SK-N-SH (cell line): Measurements from ENCODE around the genes CUX2, ATXN2 and OAS2.

DNA sequence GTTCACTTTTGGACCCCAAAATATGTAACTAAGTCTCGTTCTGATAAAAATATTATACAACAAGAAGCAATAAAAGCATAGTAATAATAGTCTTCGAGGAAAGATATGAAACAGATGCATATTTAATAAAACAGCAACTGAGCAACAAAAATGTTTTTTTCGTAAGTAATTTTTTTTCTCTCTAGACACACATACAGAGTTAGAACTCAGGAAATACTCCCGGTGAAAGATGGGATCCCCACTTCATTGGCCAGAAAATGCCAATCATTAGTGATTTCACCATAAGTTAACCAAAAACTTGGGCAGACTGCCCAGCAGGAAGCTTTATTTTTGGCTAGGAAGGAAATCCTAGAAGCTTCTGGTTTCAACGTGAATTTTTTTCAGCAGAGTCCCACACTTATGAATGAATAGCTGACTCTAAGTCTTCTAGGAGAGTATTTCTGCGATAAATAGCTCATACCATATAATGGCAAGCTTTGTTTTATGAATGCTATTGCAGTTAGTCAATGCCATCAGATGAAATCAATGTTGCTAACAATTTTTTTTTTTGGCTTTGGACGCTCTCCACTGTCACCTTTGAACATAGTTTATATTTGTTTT is 9.7 kb downstream of the PPP1CC start:
- RRBS, result no CpG with 5 or more reads among the region's 7 CpGs
CAGE:
- cytosol, long polyA plus RNA, result no peak
- long polyA plus RNA, result no peak
- nucleus, long polyA plus RNA, result no peak

- RRBS, result no CpG with 5 or more reads among the region's 32 CpGs
CAGE:
- cytosol, long polyA plus RNA, result no peak
- long polyA plus RNA, result no peak
- nucleus, long polyA plus RNA, result no peak
Observed at GRCh38 chr12:110743436-110744547, 1.1 kb upstream of the PPP1CC start.

- RRBS, result no CpG with 5 or more reads among the region's 4 CpGs
CAGE:
- cytosol, long polyA plus RNA, result no peak
- long polyA plus RNA, result no peak
- nucleus, long polyA plus RNA, result no peak
Observed at GRCh38 chr12:110896535-110896986, 23.8 kb downstream of the MYL2 start.

- RRBS, result 2% methylated on average over 15 of the region's 65 CpGs
CAGE:
- cytosol, long polyA plus RNA, result no peak
- long polyA plus RNA, result no peak
- nucleus, long polyA plus RNA, result no peak
Observed at GRCh38 chr12:111034040-111034578, at the start of gene CUX2. CUX2 (plus strand) TSS chr12:111034165.

- RRBS, result no CpG with 5 or more reads among the region's 16 CpGs
CAGE:
- cytosol, long polyA plus RNA, result no peak
- long polyA plus RNA, result no peak
- nucleus, long polyA plus RNA, result no peak
Observed at GRCh38 chr12:111439749-111440957, 34.4 kb downstream of the SH2B3 start.

DNA sequence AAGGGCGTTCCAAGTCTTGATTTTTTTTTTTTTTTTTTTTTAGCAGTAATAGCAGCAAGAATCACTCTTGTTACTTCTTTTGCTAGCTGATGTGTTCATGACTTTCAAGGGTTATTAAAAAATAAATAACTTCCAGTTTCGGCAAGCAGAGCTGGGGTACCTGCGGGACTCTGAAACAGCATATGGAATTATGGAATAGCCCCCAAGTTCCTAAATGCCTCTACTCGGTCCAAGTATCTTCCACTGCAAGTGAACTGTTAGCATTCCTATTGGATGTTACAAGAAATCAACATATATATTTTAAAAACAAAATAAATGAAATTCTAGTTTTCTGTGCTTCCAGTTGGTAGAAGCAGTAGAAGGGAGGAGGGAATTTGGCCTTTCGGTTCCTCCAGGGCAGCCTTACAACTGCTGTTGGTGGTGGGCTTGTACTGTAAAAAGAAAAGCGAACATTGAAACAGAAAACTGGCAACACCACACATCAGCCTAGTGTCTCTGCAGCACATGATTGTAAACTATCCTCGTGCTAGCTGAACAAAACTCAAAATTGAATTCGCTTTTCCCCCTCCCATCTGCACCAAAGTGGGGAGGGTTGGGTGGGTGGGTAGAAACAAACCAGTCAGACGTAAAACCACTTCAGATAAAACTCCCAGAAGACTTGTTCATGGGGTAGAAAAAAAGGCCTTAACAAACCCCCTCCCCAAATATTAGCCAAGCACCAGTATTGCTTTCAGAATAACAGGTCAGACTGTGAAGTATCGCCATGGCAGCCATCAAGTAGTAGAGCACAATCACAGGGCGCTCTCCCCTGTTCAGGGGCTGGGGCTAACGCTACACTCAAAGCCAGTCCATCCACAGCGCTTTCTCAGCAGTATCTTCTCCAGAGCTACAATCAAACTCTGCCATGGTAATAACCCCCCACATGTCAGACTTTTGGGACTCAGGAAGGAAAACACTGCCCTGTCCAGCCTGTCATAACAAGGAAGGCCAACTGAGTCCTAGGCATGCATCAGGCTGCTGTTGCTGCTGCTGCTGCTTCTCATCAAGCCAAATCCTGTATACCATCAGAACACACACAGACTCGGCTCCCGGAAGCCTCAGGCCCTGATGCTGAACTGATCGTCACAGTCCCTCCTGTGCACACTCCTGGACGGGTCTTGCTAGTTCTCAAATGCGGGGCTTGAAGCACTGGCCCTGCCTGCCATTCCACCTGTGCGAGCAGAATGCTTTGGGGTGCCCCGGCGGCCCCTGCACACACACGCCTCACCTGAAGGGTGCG is 47.1 kb downstream of the SH2B3 start:
- RRBS, result no CpG with 5 or more reads among the region's 23 CpGs
CAGE:
- cytosol, long polyA plus RNA, result no peak
- long polyA plus RNA, result no peak
- nucleus, long polyA plus RNA, result no peak

- RRBS, result no CpG with 5 or more reads among the region's 7 CpGs
CAGE:
- cytosol, long polyA plus RNA, result no peak
- long polyA plus RNA, result no peak
- nucleus, long polyA plus RNA, result no peak
Observed at GRCh38 chr12:111512923-111513965, 85.9 kb downstream of the ATXN2 start.

DNA sequence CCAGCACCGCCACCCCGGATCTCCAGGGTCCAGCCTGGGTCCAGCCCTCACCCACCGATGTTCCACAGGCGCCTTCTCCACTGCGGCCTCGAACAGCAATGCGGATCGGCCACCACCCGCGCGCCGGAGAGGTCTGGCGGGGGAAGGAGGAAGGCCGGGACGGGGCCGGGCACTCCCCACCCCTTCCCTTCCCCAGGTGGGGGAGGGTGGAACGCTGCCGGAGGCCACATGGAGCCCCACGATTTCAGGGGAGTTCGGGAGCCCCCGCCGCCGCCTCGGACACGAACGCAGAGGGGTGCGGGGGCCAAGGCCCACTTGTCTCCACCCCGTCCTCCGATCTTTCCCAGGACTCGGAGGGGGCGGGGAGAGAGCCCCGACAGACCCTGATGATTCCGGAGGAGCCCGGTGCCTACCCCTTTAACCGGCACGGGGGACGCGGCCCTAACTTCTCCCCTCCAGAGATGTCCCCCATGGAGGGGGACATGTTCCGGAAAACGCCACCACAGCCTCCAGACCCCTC is 1.2 kb downstream of the ATXN2 start:
- RRBS, result 1% methylated on average over 16 of the region's 40 CpGs
CAGE:
- cytosol, long polyA plus RNA, result no peak
- long polyA plus RNA, result no peak
- nucleus, long polyA plus RNA, result no peak

DNA sequence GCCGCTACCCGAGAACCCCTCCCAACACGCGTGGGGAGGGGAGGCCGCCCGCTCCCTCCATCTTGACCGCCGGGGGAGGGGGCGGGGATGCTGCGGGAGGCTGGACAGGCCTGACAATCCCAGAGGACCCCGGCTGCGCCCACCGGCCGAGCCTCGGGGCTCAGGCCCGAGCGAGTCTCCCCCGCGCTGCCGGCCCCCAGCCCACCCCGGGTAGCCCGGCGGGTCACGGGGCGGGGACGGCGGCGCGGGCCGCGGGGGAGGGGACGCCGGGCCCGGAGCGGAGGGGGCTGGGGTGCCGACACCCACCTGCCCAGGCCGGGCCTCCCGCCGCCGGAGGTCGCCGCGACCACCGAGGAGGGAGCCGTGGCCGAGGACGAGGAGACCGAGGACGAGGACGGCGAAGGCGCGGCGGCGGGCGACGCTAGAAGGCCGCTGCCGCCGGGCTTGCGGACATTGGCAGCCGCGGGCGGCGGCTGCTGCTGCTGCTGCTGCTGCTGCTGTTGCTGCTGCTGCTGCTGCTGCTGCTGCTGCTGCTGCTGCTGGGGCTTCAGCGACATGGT is 557 bp downstream of the ATXN2 start:
- RRBS, result 2% methylated on average over 47 of the region's 66 CpGs
CAGE:
- cytosol, long polyA plus RNA, result no peak
- long polyA plus RNA, result no peak
- nucleus, long polyA plus RNA, result no peak

- RRBS, result 1% methylated on average over 70 of the region's 112 CpGs
CAGE:
- cytosol, long polyA plus RNA, result no peak
- long polyA plus RNA, result no peak
- nucleus, long polyA plus RNA, result no peak
Observed at GRCh38 chr12:111599038-111599929, at the start of gene ATXN2. ATXN2 (minus strand) TSS chr12:111599315.

DNA sequence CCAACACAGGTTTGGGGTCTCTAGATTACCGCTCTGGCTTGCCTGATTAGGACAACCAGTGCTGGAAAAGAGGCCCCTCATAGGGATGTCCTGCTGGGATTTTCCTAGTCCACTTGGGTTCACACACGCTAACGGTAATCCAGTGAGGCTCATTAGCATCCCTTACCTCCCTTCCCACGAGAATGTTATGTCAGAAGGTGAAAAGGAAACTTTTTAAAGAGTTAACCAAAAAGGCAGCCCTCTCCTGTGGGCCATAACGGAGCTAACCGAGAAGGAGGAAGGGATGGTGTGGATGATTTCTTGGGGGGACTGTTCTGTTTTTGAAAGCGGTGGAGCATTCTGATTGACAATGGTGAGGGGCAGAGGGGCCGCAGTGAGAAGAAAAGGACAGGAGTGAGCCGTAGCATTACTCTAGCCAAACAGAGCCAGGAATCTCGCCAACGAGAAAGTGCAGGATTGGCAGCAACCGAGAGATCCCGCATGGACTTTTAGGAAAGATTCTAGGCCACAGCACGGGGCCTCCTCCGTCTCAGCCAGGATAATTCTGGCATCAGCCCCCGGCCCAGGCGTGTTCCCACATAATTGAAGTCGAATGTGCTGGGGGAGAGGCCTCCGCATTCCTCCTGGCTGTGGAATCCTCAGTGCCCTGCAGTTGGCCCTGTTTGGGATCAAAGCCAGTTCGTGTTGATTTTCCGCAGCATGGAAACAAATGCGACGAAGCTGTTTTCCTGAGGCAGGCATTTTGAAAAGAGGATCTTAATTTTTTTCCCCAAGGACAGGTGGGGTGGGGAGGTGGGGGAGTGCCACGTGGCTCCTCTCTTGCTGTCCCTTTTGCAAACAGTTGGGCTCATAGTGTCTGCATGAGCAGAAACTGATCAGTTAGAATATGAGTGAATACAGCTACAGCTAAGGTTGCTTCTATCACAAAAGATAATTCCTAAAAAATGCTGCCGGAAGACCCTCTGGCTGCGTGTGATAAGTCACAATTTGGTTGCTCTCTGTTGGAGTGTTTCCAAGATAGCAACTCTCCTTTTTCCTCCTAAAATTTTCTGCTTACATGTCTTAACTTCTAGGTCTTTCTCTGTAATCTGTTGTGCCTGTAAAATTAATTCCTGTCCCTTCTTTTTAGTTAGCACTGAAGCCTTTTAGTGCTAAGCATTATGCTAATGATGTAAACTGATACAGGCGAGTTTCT is 37.1 kb upstream of the ATXN2 start:
- RRBS, result no CpG with 5 or more reads among the region's 27 CpGs
CAGE:
- cytosol, long polyA plus RNA, result no peak
- long polyA plus RNA, result no peak
- nucleus, long polyA plus RNA, result no peak

DNA sequence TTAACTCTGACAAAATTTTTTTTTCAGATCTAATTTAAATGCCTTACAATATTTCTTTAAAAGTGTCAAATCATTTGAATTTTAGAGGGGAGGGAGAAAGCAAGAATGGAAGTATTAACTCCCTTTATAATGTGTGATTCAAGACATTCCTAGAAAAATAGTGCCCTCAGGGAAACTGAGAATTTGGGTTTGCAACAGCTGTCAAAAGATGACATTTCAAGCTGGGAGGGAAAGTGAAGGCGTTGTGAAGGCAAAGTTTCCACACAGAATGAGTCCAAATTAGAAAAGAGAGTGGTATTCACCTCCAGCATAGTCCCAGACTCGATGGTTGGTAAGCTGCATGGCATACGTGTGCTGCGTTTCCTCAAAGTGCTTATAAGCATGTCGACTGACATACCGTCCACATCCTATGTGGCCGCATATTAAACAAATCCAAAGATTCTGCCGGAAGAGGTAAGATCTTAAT is 26.8 kb downstream of the BRAP start:
- RRBS, result no CpG with 5 or more reads among the region's 8 CpGs
CAGE:
- cytosol, long polyA plus RNA, result no peak
- long polyA plus RNA, result no peak
- nucleus, long polyA plus RNA, result no peak

- RRBS, result no CpG with 5 or more reads among the region's 3 CpGs
CAGE:
- cytosol, long polyA plus RNA, result no peak
- long polyA plus RNA, result no peak
- nucleus, long polyA plus RNA, result no peak
Observed at GRCh38 chr12:111715280-111715620, 29.4 kb downstream of the ACAD10 start.

DNA sequence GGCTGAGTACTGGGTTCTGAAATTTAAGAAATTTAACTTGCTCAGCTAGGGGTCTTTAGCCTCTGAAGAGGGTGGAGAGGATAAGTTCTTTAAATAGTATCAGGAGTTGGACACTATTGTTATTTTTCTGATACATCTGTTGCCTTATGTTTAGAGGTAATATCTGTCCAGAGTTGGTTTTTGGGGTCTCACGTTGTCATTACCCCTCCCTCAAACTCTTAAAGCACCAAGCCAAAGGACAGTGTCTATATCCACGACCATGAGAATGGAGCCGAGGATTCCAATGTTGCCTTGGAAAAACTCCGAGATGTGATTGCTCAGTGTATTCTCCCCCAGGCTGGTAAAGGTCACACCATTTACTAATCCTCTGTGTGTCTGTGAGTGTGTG is 46.6 kb downstream of the MAPKAPK5 start:
- RRBS, result no CpG with 5 or more reads among the region's 4 CpGs
CAGE:
- cytosol, long polyA plus RNA, result no peak
- long polyA plus RNA, result no peak
- nucleus, long polyA plus RNA, result no peak

GRCh38 chr12:112406619-112407249 is 2.7 kb downstream of the RPL6 start:
- RRBS, result no CpG with 5 or more reads among the region's 10 CpGs
CAGE:
- cytosol, long polyA plus RNA, result no peak
- long polyA plus RNA, result no peak
- nucleus, long polyA plus RNA, result no peak

- RRBS, result no CpG with 5 or more reads among the region's 8 CpGs
CAGE:
- cytosol, long polyA plus RNA, result no peak
- long polyA plus RNA, result no peak
- nucleus, long polyA plus RNA, result no peak
Observed at GRCh38 chr12:112422370-112422958, 3.7 kb downstream of the PTPN11 start.

DNA sequence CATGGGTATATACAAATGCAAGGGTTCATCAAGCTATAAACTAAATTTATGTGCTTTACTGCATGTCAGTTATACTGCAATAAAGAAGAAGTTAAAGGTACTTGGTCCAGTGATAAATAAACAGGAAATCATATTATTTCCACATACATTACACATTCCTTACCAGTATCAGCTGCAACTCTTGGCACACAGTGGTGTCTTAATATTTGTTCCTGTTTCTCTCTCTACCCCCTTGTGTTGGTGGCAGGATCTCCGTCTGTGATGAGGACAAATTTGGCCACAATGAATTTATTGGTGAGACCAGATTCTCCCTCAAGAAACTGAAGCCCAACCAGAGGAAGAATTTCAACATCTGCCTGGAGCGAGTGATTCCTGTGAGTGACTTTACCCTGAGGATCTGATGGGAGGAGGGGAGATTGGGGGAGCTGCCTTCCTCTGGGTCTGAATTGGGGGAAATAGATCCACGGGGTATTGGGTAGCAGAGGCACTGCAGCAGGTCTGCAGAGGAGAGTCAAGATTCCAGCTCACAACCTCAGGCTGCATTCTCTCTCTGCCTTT is 19.1 kb upstream of the OAS1 start:
- RRBS, result no CpG with 5 or more reads among the region's 3 CpGs
CAGE:
- cytosol, long polyA plus RNA, result no peak
- long polyA plus RNA, result no peak
- nucleus, long polyA plus RNA, result no peak

- RRBS, result 73% methylated on average over 2 of the region's 26 CpGs
CAGE:
- cytosol, long polyA plus RNA, result no peak
- long polyA plus RNA, result no peak
- nucleus, long polyA plus RNA, result no peak
Observed at GRCh38 chr12:112977814-112978945, at the start of gene OAS2. OAS2 (plus strand) TSS chr12:112978519.

DNA sequence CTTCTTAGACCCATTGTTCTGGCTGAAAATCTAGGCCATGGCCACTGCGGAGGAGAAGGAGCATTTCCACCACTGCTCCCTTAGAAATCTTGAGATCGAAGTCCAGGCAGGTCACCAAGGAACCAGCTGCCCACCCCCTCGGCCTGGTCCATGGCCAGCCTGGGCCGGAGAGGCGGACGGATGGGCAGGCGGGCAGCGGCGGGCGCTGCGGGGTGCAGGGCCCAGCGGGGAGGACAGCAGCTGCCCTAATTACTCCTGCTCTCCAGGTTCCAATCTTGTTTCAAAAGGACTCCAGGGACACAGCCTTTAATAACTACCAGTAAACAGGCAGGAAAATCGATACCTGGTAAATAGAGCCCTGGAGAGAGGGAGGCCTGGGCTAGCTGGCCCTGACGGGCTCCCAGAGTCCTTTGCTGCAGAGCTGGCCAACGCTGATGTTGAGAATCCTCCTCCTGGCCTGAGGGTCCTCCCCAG is 15.1 kb downstream of the DTX1 start:
- RRBS, result no CpG with 5 or more reads among the region's 15 CpGs
CAGE:
- cytosol, long polyA plus RNA, result no peak
- long polyA plus RNA, result no peak
- nucleus, long polyA plus RNA, result no peak

- RRBS, result 99% methylated on average over 10 of the region's 28 CpGs
CAGE:
- cytosol, long polyA plus RNA, result no peak
- long polyA plus RNA, result no peak
- nucleus, long polyA plus RNA, result no peak
Observed at GRCh38 chr12:113158633-113159377, 9.3 kb downstream of the CFAP73 start.